Transverse colon (tissue), 4 donors: ENCODE measurements around the gene EPB41L3.

GRCh38 chr18:3653416-3654508 lies 203.8 kb downstream of the TGIF1 start:
- PRO-cap, result no peak
- RAMPAGE, long total RNA, 4 experiments, result no peak in any of the 4 experiments

DNA sequence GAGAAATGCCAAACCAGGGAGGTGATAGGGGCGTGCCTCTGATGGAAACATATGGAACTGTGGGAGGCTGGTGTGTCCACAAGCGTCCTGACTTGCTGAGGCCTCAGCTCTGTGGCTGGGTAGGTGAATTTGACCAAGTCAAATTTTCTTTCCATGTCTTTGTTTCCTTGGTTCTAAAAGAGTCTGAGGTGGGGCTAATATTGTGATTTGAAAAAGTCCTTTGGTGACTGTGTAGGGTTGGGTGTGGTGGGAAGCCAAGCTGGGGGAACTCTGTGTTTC lies 462.6 kb downstream of the TGIF1 start:
- PRO-cap, result no peak
- RAMPAGE, long total RNA, 4 experiments, result no peak in any of the 4 experiments

GRCh38 chr18:5197431-5197805 lies 361 bp upstream of the AKAIN1 start:
- PRO-cap, result no peak
- RAMPAGE, long total RNA, 4 experiments, result no peak in any of the 4 experiments

- PRO-cap, result bidirectional peak, plus-strand start at chr18:5544105, minus-strand start at chr18:5543997
- RAMPAGE, long total RNA, 4 experiments, result no peak in any of the 4 experiments
Measured at GRCh38 chr18:5543821-5544575, at the start of gene EPB41L3. Gene EPB41L3, minus strand, starts transcription at chr18:5543997.

- PRO-cap, result no peak
- RAMPAGE, long total RNA, 4 experiments, result no peak in any of the 4 experiments
Measured at GRCh38 chr18:6145970-6146752, 250.8 kb upstream of the TMEM200C start.

DNA sequence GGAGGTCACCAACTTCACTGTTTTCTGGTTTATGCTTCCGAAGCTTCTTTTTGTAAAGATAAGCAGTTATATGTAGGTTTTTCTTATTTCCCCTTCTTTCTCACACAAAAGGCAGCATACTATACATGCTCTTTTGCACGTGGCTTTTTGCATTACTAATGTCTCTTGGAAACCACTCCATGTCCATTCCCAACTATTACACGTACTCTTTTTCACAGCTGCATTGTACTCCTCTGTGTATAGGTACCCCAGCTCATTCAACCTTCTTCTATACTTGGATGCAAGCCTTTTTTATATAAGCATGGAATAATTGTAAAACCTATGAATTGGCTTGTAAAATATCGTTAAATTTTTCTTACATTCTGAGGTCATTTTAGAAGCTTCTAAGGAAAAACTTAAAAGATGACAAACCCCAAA lies 166.1 kb downstream of the L3MBTL4 start:
- PRO-cap, result no peak
- RAMPAGE, long total RNA, 4 experiments, result no peak in any of the 4 experiments

DNA sequence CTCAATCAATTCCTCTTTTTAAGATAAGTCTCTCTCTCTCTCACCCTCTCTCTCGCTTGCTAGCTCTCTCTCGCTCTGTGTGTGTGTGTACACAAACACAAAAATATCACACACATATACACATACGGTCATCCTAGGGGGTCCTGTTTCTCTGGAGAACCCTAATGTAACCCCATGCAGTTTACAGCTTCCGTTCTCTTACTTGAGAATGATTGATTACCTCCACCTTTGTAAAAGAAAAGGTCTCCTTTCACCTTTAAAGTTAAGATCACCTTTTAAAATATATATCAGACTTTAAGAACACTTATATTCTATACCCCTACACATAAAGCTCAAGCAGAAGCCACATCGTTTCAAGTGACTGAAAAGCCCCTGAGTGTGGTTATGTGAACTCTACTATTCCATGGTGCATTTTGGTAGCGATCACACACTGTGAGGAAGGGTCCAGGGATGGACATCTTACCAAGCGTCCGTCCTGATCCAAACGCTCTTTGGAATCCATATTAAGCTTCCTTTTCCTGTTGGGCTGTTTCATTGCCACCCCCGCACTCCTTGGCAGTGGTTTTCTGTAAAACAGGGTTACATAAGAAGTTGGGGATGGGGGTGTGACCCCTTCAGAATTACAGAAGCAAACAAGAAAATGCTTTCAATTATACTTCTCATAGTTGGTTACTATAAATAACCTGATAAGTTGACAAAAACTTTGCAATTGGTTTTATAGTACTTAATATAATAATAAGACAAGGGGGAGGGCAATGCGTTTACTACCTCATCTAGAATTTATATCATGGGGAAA lies 103.4 kb downstream of the L3MBTL4 start:
- PRO-cap, result no peak
- RAMPAGE, long total RNA, 4 experiments, result no peak in any of the 4 experiments

DNA sequence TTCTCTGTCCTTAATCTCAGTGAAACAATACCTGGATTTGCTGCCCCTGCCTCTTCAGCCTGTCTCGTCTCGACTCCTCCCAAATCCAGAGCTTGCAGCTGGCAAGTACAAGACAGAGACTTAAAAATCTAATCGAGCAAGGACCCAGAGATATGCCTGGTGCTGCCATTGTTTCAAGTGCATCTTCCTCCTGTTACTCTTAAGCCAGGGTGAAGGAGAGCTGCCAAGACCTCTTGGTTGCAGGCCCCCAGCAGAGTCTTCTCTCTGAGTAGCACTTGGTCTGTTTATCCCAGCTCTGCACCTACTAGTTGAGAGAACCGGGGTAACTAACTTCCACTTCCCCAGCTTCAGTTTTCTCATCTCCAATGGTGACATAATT lies 59.3 kb downstream of the LRRC30 start:
- PRO-cap, result unidirectional peak, plus-strand start at position 204 of the sequence
- RAMPAGE, long total RNA, 4 experiments, result no peak in any of the 4 experiments

DNA sequence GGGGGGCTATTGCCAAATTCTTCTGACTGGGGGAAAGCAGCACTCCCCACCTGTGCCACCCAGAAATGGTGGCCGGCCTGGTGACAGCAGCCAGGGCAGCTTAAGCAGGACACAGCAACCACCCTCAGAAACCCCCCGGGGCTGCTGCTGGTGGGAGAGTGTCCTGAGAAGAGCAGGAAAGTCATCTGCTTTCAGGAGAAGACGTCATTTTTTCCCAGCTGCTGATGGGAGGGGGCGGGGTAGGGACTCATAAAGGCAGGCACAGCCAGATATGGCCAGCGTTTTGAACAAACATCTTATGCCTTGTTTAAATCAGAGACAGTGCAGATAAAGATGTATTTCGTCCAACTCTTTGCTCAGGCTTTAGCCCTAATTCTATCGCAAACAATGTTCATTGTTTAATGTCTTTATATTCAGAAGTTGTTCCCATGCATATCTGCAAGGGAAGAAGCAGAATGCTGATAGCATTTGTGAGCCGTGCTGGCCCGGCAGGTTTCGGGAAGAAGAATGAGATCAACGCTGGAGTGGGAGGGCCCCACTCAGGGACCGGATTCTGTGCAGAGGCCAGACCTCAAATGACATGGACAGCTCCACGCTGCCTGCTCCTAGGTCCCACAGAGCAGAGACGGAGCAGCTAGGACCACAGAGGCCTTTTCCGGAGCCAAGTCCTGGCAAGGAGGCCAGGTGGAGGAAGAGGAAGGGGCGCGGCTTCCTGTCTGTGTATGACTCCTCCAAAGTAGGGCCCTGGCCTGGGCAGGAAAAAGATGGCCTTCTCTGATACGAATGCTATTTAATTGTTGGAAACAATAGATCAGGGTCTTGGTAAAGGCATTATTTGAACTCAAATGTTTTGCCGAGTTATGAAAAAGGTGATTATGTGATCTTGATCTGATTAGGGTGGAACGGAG lies 139.7 kb downstream of the LRRC30 start:
- PRO-cap, result no peak
- RAMPAGE, long total RNA, 4 experiments, result no peak in any of the 4 experiments

DNA sequence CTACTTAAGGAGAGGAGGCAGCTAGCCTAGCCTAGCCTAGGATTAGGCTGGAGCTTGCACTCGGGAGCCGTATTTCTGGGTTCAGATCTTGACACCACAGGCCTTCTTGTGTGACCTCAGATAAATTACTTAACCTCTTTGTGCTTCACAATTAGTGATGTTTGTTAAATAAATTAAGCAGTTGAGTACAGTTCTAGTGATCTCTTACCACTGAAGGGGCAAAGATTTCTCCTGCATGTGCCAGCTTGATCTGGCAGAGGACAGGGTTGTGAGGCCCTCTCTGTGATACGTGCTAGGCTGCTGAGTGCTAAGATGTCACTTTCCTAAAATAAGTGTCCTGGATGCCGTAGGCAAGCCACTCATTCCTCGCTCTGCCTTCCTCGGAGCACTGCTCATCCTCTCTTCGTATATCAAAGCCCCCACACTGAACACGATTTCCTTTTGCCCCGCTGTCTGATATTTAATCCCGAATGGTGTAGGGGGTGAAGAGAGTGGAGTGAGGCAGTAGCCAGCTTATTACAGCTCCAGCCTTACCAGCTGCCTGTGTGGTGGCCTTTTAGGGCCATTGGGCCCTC lies 40.4 kb downstream of the PTPRM start:
- PRO-cap, result no peak
- RAMPAGE, long total RNA, 4 experiments, result no peak in any of the 4 experiments

GRCh38 chr18:7800305-7800552 lies 233.1 kb downstream of the PTPRM start:
- PRO-cap, result no peak
- RAMPAGE, long total RNA, 4 experiments, result no peak in any of the 4 experiments

GRCh38 chr18:7922111-7922661 lies 355.1 kb downstream of the PTPRM start:
- PRO-cap, result no peak
- RAMPAGE, long total RNA, 4 experiments, result no peak in any of the 4 experiments

DNA sequence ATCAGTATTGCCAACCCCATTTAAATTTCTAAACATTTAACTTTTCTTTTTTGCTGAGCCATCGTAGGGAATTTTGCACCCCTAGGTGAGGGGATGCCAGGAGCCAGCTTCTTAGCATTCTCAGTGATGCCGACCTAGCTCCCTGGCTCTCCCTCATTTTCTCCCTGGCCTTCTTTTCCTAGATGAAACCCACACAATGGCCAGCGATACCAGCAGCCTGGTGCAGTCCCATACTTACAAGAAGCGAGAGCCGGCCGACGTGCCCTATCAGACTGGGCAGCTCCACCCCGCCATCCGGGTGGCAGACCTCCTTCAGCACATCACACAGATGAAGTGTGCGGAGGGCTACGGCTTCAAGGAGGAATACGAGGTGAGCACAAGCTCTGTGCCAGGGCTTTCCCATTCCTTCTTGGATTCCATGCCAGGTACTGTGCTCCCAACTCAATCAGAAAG lies 356.2 kb upstream of the RAB12 start:
- PRO-cap, result no peak
- RAMPAGE, long total RNA, 4 experiments, result start-site peak on the plus strand in 2 of 4 experiments, centred at positions 264 to 271 of the sequence, 15 to 18 reads per replicate

GRCh38 chr18:8614973-8615214 lies 5.7 kb downstream of the RAB12 start:
- PRO-cap, result no peak
- RAMPAGE, long total RNA, 4 experiments, result start-site peak on the plus strand in 1 of 4 experiments, at chr18:8615038-8615061 at its widest, 5 reads per replicate

DNA sequence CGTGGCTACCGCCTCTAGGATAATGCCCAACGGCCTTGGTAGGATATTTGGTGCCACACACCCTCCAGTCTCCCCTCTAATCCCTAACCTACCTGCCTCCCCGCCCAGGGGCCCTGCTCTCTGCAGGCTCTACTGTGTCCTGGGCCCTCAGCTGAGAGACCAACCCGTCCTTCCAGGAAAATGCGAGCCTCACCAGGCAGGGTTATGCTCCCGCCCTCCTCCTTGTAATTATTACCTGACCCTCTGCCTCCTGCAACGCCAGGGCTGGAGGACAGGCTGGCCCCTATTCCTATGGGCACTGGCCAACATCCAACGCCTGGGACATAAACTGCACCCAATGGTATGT lies 1.5 kb upstream of the MTCL1 start:
- PRO-cap, result no peak
- RAMPAGE, long total RNA, 4 experiments, result no peak in any of the 4 experiments

DNA sequence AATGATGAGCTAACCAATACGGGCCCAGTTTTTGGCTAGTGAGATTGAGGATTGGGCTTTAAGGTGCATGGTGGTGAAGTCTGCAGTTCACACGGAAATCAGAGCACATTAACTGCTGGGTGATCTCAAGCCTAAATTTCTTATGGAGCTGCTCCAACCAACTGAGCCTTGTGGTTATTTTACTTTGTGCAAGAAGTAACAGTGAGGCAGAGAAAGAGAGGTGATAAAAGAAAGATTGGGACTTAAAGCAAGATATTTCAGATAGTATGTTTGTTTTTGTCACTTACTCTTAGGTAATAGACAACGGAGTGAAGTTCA lies 2.4 kb downstream of the MTCL1 start:
- PRO-cap, result no peak
- RAMPAGE, long total RNA, 4 experiments, result no peak in any of the 4 experiments

DNA sequence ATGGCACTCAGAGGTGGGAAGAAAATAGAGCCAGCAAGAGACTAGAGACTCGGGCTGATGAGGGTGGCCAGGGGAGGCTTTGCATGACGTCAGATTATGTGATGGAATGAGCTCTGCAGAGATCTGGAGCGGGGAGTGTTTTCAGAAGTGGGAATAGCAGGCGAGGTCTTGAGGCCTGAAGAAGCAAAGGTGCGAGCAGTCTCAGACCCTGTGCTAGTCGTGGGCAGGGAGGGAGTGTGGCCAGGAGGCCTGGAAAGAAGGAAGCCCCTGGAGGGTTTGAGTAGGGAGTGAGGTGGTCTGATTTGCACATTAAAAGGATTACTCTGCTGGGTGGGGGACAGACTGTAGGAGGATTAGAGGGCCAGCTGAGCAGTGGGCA lies 11.9 kb downstream of the MTCL1 start:
- PRO-cap, result no peak
- RAMPAGE, long total RNA, 4 experiments, result no peak in any of the 4 experiments

DNA sequence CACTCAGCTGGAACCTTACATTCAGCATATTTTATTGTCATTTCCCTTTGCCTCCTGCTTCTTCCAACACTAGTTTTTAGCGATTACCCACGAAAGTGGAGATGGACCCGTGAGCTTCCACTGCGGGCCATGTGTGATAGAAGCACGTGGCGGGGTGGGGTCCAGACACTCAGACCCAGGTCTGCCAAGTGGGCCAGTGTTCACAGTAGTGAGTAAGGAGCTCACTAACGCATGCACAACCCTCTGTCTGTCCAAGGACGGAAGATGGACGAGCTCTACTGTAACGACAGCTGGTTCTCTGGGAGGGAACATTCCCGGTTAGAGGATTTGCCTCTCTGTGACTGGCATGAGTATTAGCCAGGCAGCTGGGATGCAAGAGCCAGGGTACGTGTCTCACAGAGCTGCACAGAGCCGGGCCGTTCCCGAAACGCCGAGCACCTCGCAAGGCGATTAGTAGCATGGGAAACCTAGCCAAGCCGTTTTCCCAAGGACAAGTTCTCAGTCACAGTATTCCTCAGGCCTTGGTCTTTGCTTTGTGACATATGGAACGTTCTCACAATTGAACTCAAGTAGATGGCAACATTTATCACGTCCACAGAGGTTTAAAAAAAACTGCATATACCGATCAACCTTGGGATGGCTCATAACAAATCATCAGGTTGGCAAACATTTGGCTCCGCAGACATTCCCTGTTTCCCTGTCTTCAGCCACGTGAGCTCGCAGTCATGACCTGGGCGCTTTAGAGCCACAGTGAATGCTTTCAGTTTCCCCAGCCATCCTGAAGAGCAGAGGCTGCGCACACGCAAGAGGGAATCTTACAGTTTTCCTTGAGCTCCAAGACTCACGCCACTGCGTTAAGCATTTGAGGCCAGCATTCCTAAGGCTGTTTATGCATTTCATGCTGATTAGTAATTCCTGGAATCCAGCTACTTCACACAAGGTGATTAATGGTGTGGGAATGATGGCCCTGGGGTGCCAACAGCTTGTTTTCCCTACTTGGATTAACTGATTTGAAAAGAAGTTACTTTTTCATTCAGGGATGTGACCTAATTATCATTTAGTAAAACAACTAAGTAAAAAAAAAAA lies 94.8 kb downstream of the MTCL1 start:
- PRO-cap, result no peak
- RAMPAGE, long total RNA, 4 experiments, result no peak in any of the 4 experiments

- PRO-cap, result no peak
- RAMPAGE, long total RNA, 4 experiments, result no peak in any of the 4 experiments
Measured at GRCh38 chr18:8951609-8952020, 150.9 kb upstream of the NDUFV2 start.

- PRO-cap, result no peak
- RAMPAGE, long total RNA, 4 experiments, result no peak in any of the 4 experiments
Measured at GRCh38 chr18:8998545-8999364, 103.7 kb upstream of the NDUFV2 start.